HGPS cell (cell line): ENCODE data around the genes OR10A7, OR6C74, OR2AP1, RDH5 and RAB5B.

DNA sequence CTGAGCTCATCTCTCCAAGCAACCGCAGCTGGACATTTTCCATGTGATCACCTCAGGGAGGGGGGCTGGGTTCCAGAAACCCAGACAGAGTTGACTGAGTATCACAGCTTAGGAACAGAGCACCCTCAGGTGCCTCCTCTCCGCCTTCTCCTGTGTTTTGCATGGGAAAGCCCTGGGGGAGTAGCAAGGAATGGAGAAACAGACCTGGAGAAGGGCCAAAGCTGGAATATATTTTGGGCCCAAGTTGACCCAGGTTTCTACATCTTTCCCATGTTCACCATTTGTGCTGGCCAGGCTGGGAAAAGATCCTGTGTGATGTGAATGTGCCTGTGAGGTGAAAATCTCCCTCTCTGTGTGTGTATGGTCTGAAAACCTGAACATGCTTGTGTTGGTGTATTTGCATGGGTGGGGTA, 8.2 kb upstream of the ITGA5 start:
- RRBS = no CpG with 5 or more reads among the region's 2 CpGs

GRCh38 chr12:54546582-54547332, 2.6 kb upstream of the PDE1B start:
- RRBS = no CpG with 5 or more reads among the region's 5 CpGs

- RRBS = no CpG with 5 or more reads among the region's 5 CpGs
Observed at GRCh38 chr12:54563005-54563398, 13.6 kb downstream of the PDE1B start.

GRCh38 chr12:54991084-54991716, 6.6 kb upstream of the TESPA1 start:
- RRBS = no CpG with 5 or more reads among the region's 10 CpGs

- RRBS = no CpG with 5 or more reads among the region's 2 CpGs
Observed at GRCh38 chr12:55220778-55221263, at the start of gene OR10A7. Gene OR10A7 (plus strand): TSS chr12:55221025.

DNA sequence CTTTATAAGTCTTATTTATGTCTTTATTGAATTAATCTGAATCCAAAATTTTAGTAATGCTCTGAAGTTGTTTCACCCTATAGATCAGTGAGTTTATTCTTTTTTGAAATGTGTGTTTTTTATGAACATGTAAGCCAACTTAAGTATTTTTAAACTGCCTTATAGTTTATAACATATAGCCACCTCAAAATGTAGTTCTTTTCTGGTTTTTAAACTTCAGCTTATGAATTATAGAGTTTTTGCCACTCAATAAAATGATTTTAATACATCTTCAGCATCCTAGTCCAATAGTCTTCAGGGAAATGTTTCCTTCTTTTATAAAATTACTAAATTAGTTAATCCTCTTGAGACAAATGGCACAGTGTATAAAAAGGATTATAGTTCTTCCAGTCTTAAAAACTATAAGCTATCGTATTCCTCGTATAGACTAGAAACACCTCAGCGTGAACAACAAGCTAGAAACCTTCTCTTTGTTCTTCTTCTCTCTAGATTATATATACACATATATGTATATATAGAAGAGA, at the start of gene OR6C74:
TSS of gene OR6C74 (plus strand) at position 418 of the 524 bp plus-strand sequence.
- RRBS = no CpG with 5 or more reads among the region's 3 CpGs

GRCh38 chr12:55572193-55572555, at the start of gene OR2AP1:
Gene OR2AP1 (plus strand): TSS chr12:55572468.
- RRBS = no CpG with 5 or more reads among the region's 1 CpG

DNA sequence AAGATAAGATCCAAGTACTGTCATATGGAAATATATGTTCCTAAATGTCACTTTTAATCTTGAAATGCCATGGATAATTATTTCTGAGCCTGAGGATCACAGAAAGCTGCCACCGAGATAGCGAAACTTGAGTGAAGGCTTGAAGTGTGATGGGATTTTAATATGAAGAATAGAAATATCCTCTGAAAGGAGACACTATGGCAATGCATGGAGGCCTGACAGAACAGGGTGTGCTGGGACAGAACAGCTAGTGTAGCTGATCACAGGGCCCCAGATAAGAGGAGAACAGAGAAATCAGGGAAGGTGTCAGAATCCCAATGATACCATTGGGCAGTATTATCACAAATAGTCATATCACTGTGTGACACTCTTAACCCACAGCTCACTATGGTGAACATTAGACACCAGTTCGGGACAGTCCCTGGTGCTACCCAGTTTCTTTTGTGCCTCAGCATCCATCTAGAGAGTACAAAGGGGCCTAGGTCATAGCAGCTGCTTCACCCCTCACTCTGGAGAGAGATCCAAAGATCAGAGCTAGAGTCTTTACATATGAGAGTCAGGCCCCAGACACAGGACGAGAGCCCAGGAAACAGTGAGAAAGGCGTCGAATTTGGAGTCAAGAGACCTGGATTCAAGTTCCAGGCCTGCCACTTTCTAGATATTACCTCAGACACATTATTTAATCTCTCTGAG, 498 bp upstream of the OR10P1 start:
- RRBS = no CpG with 5 or more reads among the region's 6 CpGs

- RRBS = no CpG with 5 or more reads among the region's 6 CpGs
Observed at GRCh38 chr12:55711836-55712825, 3.7 kb upstream of the BLOC1S1 start.

DNA sequence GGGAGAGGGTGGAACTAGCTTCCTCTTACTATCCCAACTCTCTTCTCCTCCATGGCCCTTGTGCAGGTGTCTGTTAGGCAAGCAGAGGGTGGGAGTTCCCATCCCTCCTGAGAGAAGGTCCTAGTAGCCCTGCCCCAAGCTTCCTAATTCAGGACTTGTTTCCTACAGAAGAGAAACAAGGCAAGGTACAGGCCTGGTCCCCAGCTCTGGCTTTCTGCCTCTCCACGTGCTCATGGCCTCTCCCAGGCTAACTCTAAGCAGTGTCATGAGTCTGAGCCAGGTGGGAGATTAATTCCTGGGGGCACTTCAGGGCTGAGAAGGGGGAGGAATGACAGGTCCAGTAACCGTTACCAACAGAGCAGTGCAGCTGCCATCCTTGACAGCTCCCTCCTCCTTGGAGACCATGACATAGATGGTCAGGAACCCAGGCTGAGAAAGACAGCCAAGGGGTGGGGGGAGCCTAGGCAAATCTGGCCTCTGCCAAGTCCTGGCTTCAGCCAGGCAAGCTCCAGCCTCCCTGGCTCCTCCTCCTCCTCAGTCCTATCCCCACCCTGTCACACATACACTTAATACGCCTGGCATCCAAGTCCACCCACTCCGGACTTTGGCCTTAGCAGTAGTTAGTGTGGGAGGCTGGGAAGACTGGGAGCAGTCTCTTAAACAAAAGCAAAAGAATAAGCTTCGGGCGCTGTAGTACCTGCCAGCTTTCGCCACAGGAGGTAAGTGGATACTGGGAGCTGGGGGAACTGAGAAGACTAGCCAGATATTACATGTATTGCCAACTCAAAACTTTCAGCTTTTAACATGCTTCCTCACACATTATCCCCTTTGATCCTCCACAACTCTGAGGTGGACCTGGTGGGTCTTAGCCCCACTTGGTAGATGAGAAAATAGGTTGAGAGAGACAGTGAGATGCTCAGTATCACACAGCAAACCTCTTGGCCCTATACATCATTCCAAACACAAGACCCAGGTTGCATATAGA, at the start of gene RDH5:
TSS of gene RDH5 (plus strand) at position 595 of the 985 bp plus-strand sequence.
- RRBS = no CpG with 5 or more reads among the region's 7 CpGs

DNA sequence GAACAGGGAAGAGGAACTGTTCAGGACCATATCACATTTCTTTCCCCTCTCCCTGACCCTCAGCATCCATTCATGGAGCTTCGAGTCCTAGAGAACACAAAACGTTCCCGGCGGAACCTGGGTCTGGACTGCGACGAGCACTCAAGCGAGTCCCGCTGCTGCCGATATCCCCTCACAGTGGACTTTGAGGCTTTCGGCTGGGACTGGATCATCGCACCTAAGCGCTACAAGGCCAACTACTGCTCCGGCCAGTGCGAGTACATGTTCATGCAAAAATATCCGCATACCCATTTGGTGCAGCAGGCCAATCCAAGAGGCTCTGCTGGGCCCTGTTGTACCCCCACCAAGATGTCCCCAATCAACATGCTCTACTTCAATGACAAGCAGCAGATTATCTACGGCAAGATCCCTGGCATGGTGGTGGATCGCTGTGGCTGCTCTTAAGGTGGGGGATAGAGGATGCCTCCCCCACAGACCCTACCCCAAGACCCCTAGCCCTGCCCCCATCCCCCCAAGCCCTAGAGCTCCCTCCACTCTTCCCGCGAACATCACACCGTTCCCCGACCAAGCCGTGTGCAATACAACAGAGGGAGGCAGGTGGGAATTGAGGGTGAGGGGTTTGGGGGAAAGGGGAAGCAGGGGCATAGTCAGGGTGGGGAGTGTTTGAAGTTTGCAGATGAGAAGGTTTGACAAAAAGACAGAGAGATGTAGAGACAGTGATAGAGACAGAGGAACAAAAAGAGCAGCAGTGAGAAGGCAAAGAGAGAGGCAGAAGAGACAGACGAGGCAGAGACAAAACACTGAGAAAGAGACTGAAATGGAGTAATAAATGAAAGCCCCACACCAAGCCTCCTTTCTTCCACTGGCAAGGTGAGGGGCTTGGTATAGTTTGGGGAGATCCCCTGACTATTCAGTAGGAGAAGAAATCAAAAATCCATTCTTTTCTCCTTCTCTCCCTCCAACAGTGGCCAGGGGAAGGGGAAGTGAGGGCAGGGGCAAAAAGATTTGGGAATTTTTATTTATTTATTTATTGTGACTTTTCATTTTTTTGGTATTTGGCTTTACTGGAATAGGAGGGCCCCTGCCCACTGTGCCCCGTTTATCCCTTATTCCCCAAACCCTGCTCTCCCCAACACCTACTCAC, 6.9 kb downstream of the GDF11 start:
- RRBS = no CpG with 5 or more reads among the region's 24 CpGs

DNA sequence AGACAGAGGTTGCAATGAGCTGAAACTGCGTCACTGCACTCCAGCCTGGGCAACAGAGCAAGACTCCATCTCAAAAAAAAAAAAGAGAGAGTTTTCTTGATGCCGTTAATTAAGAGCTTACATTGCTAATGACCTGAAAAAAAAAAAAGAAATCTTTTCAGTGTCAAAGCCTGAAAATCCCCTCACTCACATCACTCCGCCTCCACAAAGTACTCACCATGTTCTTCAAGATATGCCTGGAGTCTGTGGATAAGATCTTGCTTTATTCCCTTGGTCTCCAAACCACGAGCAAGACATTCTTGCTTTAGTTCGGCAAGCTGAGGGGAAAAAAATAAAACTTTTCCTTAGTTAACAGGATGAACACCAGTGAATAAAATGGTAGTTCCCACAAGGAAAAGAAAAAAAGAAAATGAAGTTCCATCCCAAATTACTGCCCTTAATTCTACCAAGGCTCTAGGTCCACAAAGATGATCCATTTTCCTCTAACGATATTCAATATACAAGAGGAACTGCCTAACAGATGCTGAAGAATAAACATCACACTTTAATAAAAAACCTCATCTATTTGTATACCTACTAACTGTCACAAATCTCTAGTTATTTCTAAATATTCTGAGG, 14.0 kb downstream of the SARNP start:
- RRBS = no CpG with 5 or more reads among the region's 6 CpGs

- RRBS = no CpG with 5 or more reads among the region's 6 CpGs
Observed at GRCh38 chr12:55811621-55812397, 5.7 kb downstream of the SARNP start.

DNA sequence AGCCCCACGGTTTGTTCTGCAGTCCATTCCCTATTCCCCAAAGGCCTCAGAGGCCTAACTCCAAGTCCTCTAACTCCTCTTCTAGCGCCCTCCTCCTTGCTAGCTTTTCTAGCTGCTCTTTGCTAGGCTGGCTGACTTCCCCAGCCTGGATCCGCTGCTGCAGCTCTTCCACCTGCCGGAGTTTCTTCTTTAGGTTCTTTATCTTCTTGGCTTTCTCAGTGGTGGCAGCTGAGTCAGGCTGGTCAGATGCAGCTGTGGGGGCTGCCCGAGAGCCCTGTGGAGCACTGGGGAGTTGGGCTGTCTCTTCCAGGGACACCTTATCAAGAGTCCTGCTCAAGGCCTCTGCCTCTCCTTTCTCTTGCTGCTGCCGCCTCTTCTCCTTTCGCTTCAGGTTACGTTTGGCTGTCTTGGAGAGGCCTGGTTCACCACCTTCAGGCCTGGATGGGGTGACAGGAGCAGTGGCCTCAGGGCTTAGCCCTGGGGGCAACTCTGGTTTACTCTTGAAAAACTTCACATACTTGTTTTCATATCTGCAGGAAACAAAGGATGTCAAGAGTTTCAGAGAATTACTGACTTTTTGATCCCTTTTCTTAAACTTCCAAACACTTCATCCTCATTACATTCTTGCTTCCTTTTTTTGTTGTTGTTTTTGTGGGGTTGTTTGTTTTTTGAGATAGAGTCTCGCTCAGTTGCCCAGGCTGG, 25.7 kb downstream of the PYM1 start:
- RRBS = no CpG with 5 or more reads among the region's 9 CpGs

DNA sequence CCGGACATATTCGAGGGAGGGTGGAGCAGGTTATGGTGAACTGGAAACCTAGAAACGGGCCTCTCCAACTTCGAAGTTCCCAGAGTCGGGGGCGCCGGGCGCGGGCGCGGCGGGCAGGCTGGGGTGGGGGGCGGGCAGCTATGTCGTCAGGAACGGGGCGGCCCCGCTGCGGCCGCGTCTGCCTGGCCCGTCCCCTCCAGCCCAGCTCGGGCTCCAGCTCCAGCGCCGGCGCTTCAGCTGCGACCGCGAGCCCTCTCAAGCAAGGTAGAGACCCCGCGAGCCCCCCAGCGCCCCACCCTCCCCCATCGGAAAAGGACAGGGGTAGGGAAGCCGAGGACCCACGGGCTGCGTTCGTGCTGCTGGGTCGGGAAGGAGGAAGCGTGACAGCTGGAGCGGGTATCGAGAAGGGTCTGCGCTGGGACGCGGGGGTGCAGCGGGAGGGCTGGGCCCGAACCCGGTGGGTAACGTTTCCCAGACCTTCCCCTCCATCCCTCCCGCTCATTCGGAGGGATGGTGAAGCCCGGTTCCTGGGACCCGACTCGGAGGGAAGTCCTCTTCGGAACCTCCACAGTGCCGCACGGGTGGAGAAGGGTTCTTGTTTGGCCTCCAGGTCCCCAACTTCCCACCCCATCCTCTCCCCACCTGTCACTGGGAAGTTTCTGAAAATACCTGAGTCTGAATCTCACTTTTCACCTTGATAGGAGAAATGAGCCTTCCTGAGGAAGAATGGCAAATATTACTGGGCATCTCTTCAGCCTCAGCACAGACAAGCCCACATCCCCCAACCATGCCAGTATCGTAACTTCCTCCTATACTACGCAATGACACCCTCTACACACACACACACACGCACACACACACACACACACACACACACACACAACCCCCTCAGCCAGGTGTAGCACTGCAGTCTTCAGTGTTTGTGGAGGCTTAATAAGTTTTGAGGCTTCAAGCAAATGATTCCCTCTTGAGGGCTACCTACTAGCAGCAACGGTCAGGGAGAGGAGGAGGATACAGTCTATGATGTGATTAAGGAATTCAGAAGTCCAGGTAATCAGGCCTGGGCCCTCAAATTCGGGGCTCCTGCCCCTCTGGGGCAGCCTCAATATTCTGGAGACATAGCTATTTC, 1.3 kb downstream of the DGKA start:
- RRBS = 2% methylated on average over 11 of the region's 60 CpGs

GRCh38 chr12:55958416-55958903, 7.4 kb downstream of the PMEL start:
- RRBS = no CpG with 5 or more reads among the region's 1 CpG

DNA sequence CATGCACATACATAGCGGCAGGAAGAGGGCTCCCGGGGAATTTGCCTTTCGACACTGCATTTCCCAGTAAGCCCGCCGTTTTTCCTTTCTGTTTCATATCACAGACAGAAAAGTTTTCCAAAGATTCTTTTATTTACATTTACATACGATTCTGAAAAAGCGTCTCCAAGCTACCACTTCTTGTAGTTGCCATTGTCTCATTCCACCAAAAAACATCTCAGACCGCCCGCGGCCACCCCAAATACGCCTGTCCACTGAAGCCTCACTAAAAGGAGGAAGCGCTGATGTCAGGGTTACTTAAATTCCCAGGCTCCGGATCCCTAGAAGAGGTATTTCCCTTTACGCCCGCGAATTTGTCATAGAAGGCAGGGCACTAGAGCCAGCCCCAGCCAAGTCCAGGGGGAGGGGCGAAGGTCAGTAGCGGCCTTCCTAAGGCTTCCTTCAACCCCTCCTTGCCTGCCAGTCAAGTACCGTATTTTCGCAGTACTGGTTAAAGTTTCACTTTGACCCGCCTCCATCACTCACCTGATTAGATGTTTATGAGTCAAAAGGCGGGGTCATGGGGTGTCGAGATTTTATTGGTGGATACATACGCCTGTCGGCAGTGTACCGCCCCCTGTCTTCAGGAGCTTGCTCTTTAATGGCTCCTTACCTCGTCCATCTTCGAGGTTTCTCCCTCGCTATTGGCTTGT, 533 bp upstream of the RAB5B start:
- RRBS = no CpG with 5 or more reads among the region's 29 CpGs

- RRBS = under 1% methylated on average over 11 of the region's 41 CpGs
Observed at GRCh38 chr12:55973891-55974750, at the start of gene RAB5B. Gene RAB5B (plus strand): TSS chr12:55974078.

DNA sequence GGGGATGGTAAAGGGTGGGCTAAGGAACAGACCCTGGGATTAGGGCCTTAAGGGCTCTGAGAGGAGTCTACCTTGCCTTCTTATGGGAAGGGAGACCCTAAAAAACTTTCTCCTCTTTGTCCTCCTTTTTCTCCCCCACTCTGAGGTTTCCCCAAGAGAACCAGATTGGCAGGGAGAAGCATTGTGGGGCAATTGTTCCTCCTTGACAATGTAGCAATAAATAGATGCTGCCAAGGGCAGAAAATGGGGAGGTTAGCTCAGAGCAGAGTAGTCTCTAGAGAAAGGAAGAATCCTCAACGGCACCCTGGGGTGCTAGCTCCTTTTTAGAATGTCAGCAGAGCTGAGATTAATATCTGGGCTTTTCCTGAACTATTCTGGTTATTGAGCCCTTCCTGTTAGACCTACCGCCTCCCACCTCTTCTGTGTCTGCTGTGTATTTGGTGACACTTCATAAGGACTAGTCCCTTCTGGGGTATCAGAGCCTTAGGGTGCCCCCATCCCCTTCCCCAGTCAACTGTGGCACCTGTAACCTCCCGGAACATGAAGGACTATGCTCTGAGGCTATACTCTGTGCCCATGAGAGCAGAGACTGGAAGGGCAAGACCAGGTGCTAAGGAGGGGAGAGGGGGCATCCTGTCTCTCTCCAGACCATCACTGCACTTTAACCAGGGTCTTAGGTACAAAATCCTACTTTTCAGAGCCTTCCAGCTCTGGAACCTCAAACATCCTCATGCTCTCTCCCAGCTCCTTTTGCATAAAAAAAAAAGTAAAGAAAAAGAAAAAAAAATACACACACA, 4.4 kb upstream of the RPS26 start:
- RRBS = no CpG with 5 or more reads among the region's 3 CpGs